SK-MEL-5 (cell line): ENCODE results near the gene DIS3L2.

DNA sequence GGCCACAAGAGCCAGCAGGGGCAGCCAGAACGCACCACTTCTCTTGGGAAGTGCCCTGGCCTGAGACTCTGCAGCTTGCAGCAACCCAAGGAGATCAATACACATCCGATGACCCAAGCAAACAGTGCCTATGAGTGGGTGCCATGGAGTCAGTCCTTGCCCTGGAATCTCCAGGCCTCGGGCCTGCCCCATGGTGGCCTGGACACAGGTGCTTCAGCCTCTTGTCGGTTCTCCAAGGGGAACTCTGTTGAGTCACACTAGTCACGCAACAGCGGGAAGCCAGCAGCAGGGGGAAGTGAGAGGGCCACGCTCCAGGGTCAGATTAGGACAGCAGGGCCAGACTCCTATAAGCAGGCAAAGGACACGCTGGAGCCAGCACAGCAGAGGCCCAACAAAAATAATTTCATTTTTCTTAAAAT lies 16.6 kb upstream of the ARMC9 start:
RAMPAGE:
- cytosol, long total RNA: no peak
- long total RNA: no peak
- nucleus, long total RNA: no peak

DNA sequence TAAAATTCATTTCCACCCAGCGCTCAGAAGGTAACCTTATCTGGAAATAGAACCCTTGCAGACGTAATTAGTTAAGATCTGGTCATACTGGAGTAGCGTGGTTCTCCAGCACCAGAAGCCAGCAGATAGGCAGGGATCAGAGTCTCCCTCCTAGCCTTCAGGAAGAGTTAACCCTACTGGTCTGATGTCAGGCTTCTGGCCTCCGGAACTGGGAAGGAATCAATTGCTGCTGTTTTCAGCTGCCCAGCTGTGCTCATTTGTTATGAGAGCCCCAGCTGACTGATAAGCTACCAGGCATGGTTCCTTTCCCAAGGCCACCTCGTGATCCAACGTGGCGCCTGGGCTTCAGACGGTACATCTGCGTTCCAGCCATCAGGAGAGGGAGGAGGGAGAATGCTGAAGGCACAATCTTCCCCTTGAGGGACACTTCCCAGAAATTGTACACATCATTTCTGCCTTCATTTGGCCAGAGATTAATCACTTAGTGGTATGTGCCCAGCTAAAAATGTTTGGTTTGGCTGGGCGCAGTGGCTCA lies 10.8 kb upstream of the ARMC9 start:
RAMPAGE:
- cytosol, long total RNA: no peak
- long total RNA: no peak
- nucleus, long total RNA: no peak

DNA sequence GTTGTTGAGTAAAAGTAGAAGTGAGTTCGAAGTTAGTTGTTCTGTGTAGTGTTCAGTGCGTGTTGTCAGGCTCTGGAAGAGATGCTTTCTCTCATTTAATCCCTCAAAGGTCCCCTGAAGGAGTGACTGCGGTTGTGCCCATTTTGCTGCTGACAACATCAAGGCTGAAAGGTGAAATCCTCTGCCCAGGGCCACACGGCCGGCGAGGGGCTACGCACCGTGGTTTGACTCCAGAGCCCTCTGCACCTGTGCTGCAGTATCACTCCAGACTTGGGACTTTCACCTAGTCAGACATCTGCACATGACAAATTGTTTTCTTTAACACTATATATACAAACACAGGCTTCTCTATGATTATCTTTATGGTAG lies 90.1 kb downstream of the ARMC9 start:
RAMPAGE:
- cytosol, long total RNA: no peak
- long total RNA: no peak
- nucleus, long total RNA: no peak

RAMPAGE:
- cytosol, long total RNA: no peak
- long total RNA: no peak
- nucleus, long total RNA: no peak
Observed at GRCh38 chr2:231306815-231307559, 88.5 kb upstream of the B3GNT7 start.

GRCh38 chr2:231348692-231349286 lies 46.7 kb upstream of the B3GNT7 start:
RAMPAGE:
- cytosol, long total RNA: no peak
- long total RNA: no peak
- nucleus, long total RNA: no peak

RAMPAGE:
- cytosol, long total RNA: no peak
- long total RNA: no peak
- nucleus, long total RNA: no peak
Observed at GRCh38 chr2:231355413-231355560, 40.2 kb upstream of the B3GNT7 start.

DNA sequence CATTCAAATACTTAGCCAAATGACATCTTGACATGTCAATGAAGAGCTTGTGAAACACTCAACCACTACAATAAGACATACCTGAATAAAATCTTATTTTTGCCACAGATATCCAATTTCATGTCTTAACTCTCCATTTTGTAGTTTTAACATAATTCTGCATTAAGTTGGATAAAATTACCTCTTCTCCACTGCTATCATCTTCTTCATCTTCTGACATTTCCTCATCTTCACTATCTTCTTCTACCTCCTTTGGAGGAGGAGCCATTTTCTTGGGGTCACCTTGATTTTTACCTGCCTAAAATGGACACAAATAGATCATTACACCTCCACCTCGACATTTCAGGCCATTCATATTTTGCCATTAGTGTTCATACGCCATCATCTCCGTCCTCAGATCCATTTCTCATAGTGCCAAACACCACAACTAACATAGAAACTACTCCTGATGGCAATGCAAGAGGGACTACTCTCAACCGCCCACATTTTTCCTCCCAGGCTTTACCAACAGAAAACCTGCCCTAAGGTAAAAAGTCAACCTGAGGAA lies 1.2 kb downstream of the NCL start:
RAMPAGE:
- cytosol, long total RNA: no peak
- long total RNA: no peak
- nucleus, long total RNA: no peak

DNA sequence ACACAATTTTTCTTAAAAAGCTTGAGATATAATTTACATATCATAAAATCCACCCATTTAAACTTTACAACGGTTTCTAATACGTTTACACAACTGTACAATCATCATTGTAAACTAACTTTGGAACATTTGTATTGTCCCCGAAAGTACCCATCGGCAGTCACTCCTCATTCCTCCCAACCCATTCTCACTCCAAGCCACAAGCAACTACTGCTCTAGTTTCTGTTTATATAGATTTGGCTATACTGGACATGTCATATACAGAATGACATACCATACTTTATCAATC lies 32.8 kb downstream of the NMUR1 start:
RAMPAGE:
- cytosol, long total RNA: no peak
- long total RNA: no peak
- nucleus, long total RNA: no peak

GRCh38 chr2:231601433-231602089 lies 8.9 kb downstream of the TEX44 start:
RAMPAGE:
- cytosol, long total RNA: no peak
- long total RNA: no peak
- nucleus, long total RNA: no peak

GRCh38 chr2:231613888-231614643 lies 21.4 kb downstream of the TEX44 start:
RAMPAGE:
- cytosol, long total RNA: no peak
- long total RNA: no peak
- nucleus, long total RNA: no peak

DNA sequence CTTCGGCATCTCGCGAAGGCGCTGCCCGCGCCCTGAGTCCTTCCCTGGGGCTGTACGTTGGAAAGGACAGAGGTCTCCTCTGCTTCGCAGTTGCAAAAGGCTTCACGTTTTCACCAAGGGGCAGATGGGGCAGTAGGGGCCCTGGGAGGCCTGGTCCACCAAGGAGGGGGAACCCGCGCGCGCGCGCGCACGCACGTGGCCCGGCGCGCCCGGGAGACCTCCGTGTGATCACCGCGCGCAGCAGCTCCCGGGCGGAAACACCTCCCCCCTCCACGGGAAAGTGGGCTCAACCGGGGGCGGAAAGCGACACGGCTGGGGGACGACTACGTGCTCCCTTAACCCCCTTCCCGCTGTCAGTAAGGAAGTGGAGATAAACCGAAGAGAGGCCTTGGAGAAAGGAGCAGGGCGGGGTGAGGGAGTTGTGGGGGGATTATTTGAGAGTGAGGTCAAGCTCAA lies 22.0 kb downstream of the TEX44 start:
RAMPAGE:
- cytosol, long total RNA: no peak
- long total RNA: no peak
- nucleus, long total RNA: no peak

RAMPAGE:
- cytosol, long total RNA: no peak
- long total RNA: no peak
- nucleus, long total RNA: no peak
Observed at GRCh38 chr2:231661519-231661778, 46.9 kb upstream of the PTMA start.

DNA sequence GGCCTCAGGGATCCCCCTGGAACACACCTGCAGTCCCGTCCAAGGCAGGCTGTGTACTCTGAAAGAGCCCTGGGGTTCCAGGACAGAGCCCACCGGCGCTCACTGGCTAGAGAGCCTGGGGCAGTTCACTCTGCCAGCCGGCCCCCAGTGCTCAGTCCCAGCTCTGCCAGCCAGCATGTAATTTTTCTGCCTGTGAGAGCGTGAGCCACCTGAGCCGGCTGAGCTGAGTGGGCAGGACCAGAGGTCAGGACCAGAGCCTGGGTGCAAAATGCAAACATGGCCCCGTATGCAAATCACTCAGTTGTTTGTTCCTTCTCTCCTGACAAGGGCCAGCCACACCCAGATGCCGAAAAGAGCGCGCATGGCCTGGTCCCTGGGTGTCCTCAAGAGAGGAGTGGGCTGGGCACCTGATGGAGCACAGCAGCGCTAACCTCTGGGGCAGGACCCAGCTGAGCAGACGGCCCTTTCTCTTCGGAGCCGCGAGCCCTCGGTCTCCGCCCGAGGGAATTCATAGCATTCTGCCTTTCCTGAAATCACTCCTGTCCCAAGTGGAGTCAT lies 36.6 kb upstream of the PTMA start:
RAMPAGE:
- cytosol, long total RNA: no peak
- long total RNA: no peak
- nucleus, long total RNA: no peak

DNA sequence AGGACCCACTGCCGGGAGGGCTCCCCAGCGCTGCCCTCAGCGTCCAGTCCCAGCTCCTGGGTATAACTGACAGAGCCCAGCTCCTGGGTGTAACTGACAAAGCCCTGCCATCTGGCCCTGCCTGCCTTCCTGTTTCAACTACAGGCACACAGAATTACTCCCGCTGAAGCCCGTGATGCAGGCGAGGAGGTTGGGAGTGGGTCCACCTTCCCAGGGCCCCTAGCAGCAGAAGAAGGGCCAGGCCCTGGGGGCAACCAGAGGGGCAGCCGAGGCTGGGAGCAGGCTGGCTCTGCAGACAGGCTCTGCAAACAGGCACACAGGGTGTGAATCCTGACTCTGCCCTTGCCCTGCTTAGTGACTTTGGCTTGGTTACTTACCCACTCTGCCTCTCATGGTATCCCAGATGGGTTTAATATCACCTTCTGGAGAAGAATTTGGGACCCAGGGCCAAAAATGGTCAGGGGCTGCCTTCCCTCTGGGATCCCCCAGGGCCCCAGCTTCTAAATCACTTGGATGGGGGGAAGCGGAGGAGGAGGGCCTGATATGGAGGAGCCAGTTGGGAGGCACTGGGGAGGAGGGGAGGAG lies 25.4 kb upstream of the PTMA start:
RAMPAGE:
- cytosol, long total RNA: no peak
- long total RNA: no peak
- nucleus, long total RNA: no peak

RAMPAGE:
- cytosol, long total RNA: no peak
- long total RNA: no peak
- nucleus, long total RNA: no peak
Observed at GRCh38 chr2:231684805-231685165, 23.5 kb upstream of the PTMA start.

GRCh38 chr2:231708754-231709643 lies 674 bp downstream of the PTMA start:
RAMPAGE:
- cytosol, long total RNA: no peak
- long total RNA: no peak
- nucleus, long total RNA: no peak

DNA sequence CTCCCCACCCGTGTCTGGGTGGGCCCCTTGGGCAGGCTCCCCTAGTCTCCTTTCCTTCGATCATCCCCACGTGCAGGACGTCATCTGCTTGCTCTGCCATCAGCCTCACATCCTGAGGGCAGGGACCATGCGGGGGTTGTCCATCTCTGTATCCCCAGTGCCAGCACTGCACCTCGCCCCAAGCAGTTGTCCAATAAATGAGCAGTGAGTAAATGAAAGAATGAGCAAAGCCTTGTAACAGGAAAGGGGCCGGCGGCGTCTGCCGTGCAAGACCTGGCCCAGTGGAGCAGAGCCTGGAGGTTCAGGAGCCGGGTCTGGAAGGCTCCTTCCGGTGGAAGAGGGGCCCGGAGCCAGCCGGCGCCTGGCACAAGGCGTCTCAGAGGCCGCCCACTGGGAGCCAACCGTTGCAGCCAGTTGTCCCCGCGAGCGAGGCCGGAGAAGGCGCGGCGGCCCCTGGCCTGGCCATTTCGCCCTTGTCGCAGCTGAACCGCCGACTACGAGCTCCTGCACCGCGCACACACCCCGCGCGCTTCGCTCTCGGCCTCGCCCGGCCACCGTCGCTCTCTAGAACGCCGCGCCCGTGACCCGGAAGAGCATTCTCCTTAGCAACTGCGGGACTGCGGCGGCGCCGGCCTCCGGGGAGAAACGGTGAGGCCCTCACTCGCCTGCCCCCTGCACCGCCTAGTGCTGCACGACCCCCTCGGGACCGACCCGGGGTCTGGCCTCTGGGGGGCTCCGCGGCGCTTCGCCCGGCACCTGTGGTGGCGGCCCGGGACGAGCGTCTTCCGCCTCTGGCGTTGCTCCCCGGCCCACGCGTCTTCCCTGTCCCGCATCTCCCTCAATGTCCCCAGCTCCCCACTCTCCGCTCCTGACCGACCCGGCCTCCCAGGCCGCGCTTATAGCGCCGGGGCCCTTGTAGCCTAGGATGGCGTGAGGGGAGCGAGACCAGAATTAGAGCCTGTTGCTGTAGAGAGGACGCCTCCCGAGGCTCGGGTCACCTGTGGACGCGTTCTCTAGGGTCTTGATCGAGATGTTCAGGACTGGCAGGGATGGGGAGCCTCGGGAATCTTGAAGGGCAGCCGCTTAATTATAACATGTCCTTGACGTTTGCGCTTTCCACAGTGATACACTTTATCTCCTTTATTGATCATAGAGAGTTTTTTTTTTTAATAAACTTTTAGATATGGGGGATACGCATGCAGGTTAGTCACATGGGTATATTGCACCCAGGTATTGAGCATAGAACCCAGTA lies at the start of gene DIS3L2:
Gene DIS3L2, plus strand, starts transcription at position 596 of the 1,252 bp plus-strand sequence.
RAMPAGE:
- cytosol, long total RNA: start-site peak on the plus strand centred at position 611 of the sequence, 30 bp wide, 91 and 52 reads in 2 replicates
- long total RNA: start-site peak on the minus strand centred at position 526 of the sequence, 62 bp wide, 12 and 23 reads in 2 replicates
- nucleus, long total RNA: start-site peak on the minus strand centred at position 548 of the sequence, 36 bp wide, 99 and 39 reads in 2 replicates; start-site peak on the plus strand centred at position 625 of the sequence, 13 bp wide, 62 and 36 reads in 2 replicates

DNA sequence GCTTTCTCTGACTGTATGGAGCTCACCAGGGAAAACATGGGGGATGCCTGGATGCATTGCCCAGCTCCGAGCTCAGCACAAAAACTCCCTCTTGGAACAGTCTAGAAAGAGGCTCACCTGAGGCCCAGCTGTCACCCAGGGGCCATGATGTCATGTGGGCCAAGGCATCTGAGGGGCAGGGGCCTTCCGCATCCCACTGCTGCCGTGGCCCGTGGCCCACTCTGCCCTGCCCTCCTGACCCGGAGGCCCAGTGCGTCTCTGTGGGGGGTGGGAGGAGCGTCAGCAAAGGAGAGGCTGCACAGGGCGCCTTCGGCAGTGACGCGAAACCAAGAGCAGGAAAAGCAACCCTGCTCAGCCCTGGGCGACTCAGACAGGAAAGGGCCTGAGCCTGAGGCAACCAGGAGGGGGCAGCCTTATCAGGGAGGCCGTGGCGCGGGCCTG lies 57.2 kb upstream of the ALPP start:
RAMPAGE:
- cytosol, long total RNA: no peak
- long total RNA: no peak
- nucleus, long total RNA: no peak

GRCh38 chr2:232443551-232444122 lies 12.3 kb upstream of the ALPI start:
RAMPAGE:
- cytosol, long total RNA: no peak
- long total RNA: no peak
- nucleus, long total RNA: no peak

DNA sequence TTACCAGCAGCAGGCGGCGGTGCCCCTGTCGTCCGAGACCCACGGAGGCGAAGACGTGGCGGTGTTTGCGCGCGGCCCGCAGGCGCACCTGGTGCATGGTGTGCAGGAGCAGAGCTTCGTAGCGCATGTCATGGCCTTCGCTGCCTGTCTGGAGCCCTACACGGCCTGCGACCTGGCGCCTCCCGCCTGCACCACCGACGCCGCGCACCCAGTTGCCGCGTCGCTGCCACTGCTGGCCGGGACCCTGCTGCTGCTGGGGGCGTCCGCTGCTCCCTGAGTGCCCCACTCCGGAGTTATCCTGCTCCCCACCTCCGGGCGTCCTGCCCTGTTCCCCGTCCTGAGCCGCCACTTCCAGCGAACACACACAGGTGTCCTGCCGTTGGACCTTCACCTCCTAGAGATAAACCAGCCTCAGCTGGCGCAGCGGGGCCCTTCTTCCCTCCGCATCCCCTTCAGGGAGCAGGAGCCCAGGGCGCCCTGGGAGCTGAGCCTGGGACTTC lies 3.0 kb downstream of the ALPI start:
RAMPAGE:
- cytosol, long total RNA: no peak
- long total RNA: no peak
- nucleus, long total RNA: no peak